GM06990 (cell line): Measurements from ENCODE around the gene DIXDC1.

DNA sequence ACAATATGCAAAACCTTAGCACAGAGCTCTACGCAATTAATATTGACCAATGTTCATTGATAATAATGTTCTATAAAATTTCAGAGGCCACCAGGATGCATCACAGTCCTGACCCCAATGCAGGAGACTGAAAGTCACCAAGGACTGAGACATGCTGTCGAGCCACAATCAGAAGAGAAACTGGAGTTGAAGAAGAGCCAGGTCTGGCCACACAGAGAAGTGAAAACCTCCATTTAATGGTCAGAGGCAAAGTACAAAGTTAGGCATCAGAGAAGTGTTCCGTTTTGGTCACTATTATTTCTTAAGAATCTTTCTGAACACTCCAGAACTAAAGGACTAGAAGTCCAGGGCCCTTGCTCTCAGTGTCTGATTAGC, 120.8 kb upstream of the ZC3H12C start:
- RRBS: no CpG with 5 or more reads among the region's 3 CpGs

DNA sequence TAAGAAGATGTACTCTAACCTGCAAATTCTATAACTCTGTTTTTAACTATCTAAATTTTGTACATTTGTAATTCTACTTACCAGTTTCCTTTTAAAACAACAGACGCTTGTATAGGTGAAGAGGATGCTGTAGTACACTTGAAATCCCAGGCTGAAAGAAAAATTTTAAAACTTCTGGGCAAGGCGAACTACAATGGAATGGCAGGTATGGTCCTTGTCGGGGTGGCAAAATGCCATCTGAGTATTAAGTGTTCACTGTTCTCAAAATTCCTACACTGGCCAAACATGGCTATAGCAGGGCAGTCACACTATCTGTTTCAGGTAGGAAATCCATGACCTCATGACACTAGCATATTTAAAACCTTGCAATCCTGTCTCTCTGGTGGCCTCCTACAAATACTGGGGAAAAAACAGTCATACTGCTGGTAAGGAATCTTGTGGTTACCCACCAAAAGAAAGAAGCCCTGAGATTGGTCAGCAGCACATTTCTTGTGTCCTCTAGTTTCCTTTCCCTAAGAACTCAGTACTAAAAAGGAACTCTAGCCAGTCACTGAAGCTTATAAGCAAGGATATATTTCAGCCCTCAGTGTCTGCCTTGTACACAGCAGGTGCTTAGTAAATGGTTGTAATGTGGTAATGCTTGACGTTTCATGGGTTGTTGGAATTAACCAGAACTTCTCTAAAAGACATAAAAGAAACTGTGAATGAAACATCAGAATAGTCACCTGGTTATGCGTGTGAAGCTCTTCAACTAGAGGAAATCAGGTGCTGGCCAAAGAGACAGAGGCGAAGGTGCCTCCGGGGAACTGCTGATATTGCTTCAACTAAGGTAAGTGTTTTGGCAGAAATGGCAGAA, 5.2 kb upstream of the ZC3H12C start:
- RRBS: no CpG with 5 or more reads among the region's 7 CpGs

GRCh38 chr11:110094089-110094411, 858 bp downstream of the ZC3H12C start:
- RRBS: no CpG with 5 or more reads among the region's 7 CpGs

- RRBS: no CpG with 5 or more reads among the region's 39 CpGs
Observed at GRCh38 chr11:110208890-110209755, 87.3 kb downstream of the RDX start.

DNA sequence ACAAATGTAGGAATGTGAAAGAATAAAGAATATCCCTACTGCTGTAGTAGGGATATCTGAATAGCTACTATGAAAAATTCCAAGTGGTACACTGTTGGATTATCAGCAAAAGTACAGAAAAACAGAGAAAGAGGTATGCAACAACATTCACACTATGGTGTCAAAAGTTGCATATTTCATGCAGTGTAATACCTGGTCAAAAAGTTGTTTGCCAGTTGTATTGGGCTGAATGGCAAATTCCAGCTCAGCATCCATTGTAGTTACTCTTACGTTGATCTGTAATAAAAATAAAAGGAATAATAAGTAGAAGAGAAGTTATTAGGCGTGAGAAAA, 24.1 kb downstream of the RDX start:
- RRBS: no CpG with 5 or more reads among the region's 2 CpGs

DNA sequence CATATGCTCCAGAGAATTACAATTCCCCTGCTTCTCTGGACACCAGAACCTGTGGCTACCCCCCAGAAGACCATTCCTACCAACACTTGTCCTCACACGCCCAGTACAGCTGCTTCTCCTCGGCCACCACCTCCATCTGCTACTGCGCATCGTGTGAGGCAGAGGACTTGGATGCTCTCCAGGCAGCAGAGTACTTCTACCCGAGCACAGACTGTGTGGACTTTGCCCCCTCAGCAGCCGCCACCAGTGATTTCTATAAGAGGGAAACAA, 9.7 kb downstream of the POU2AF3 start:
- RRBS: no CpG with 5 or more reads among the region's 6 CpGs

DNA sequence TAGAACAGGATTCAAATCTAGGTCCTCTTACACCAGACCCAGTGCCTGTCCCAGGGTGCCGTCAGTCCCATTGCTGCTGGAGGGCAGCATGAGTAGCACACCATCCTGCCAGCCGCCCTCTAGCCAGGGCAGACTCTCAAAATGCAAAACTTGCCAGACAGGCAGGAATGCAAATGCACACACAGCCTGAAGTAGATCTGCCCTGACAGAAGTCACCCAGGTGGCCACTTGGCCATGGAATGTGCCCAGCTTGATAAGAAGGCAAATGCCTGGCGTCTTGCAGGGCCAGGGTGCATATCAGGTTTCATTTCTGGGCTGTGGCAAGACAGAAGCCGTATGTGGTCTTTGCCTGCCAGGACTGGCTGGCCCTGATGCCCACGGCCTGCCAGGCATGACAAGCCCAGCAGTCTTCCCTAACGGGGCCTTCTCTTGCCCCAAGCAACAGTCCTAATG, 29.5 kb downstream of the POU2AF3 start:
- RRBS: no CpG with 5 or more reads among the region's 6 CpGs

GRCh38 chr11:111329603-111330221, 31.4 kb downstream of the POU2AF3 start:
- RRBS: no CpG with 5 or more reads among the region's 3 CpGs

DNA sequence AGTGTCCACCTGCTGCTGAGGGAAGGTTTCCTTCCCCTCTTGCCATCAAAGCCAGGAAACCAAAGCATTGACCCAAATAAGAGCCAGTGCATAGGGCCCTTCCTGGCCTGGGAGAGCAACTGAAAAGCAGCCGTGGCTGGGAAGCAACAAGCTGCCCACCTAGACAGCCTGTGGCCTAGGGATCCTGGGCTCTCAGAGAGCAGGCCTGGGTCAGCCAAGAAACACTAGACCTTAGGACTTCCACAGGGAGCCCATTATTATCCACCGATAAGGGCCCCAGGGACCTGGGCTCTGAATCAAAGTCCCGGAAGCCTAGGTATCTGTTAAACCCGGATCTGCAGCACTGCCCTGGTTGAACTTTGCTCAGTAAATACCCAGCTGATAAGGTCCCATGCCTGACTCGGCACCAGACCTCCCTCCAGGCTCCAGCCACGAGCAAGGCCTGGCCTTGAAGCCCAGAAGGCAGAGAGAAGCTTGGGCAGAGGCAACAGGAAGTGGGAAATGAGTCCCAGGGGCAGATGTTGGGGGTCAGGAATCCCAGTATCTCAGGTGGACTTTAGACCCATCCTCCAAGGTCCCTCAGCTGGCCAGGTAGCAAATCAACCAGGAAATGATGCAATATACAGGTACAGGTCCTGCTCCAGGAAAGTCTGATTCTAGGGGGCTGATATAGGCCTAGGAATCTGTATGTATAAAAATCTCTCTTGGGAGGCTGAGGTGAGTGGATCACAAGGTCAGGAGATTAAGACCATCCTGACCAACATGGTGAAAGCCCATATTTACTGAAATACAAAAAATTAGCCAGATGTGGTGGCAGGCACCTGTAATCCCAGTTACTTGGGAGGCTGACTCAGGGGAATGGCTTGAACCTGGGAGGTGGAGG, 18.8 kb downstream of the POU2AF1 start:
- RRBS: no CpG with 5 or more reads among the region's 6 CpGs

DNA sequence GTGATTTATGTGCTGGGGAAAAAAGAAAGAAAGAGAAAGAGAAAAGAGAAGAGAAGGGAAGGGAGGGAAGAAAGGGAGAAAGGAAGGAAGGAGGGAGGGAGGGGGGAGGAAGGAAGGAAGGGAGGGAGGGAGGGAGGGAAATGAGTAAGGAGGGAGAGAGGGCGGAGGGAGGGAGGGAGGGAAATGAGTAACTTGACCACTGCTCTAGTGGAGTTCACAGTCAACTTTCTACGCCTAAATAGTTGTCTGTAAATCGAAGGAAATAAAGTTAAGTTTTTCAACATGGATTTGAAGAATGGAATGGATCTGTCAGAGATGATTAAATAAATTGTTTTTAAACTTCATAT, 33.0 kb downstream of the SIK2 start:
- RRBS: no CpG with 5 or more reads among the region's 3 CpGs

GRCh38 chr11:111653268-111653661, 51.0 kb downstream of the SIK2 start:
- RRBS: no CpG with 5 or more reads among the region's 5 CpGs

- RRBS: no CpG with 5 or more reads among the region's 15 CpGs
Observed at GRCh38 chr11:111733095-111733924, 32.9 kb downstream of the PPP2R1B start.

DNA sequence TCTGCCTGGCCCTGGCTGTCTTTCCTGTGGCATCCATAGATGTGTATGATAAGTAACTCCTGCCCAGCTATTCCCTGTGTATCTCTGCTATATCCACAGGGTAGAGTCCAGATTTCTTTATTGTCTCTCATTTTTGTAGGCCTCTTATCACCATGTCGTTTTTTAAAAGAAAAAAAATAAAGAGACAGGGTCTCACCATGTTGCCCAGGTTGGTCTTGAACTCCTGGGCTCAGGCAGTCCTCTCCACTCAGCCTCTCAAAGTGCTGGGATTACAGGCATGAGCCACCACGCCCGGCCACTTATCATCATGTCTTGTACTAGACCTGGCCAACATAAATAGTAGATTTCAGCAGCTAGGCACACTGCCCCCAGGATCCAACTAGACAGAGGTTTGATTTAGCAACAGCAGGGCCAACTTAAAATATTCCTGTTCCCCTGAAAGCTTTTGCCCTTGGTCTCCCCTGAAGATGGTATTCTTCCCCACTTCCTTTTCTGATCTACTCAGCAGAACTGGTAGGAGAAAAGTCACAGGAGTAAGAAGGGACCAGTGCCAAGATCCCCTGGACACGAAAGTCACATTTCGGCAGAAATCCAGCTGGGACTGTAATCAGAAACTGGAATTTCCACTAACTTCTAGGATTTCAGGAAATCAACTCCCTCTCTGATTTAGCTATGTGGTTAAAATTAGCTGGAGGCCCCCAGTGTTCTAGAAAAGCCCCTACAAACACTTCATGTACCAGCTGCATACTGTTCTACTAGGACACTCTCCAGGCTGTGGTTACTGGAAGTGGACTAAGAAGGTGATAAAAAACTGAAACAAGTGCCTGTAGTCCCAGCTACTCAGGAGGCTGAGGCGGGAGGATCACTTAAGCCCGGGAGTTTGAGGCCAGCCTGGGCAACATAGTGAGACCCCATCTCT, 8.9 kb upstream of the PPP2R1B start:
- RRBS: no CpG with 5 or more reads among the region's 7 CpGs

- RRBS: no CpG with 5 or more reads among the region's 4 CpGs
Observed at GRCh38 chr11:111787877-111788664, 21.9 kb upstream of the PPP2R1B start.

- RRBS: no CpG with 5 or more reads among the region's 5 CpGs
Observed at GRCh38 chr11:111795608-111796022, 29.4 kb upstream of the PPP2R1B start.

DNA sequence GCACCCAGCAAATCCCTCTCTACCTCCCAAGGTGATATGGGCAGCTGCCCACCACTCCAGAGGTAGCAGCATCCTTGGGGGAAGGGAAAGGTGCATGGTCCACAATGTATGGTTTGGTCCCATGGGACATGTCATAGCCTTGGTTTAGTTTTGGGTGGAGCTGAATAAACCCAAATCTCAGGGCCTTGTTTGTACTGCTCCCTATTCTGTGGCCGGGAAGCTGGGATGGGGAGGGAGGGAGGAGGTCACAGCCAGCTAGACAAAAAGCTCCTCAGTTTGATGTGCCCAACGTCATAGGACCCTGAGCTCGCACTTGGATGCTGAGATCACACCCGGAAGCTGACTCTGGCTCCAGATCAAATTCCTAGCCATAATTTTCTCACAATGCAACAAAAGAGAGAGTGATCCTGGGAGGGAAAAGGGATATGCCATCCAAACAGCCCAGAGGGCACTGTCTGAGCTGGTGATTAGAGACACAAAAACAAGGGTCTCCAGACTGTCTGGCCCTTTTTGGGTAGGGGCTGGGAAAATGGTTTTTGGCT, 1.4 kb downstream of the HSPB2 start:
- RRBS: 22% methylated on average over 1 of the region's 4 CpGs

DNA sequence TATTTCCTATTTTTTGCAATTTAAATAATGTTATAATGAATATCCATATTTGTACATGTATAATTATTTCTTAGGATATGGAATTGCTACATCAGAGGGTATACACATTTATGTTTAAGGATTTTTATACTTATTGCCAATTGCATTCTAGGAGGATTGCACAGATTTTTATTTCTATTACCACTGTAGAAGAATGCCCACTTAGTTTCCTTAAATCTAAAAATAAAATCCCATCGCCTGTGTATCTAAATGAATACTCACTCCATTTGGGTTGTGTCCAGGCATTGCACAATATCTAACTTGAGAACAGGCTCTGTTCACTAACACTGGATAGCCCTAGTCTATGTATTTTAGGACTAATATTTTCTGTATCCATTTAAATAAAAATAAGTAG, 4.0 kb downstream of the C11orf52 start:
- RRBS: no CpG with 5 or more reads among the region's 1 CpG

DNA sequence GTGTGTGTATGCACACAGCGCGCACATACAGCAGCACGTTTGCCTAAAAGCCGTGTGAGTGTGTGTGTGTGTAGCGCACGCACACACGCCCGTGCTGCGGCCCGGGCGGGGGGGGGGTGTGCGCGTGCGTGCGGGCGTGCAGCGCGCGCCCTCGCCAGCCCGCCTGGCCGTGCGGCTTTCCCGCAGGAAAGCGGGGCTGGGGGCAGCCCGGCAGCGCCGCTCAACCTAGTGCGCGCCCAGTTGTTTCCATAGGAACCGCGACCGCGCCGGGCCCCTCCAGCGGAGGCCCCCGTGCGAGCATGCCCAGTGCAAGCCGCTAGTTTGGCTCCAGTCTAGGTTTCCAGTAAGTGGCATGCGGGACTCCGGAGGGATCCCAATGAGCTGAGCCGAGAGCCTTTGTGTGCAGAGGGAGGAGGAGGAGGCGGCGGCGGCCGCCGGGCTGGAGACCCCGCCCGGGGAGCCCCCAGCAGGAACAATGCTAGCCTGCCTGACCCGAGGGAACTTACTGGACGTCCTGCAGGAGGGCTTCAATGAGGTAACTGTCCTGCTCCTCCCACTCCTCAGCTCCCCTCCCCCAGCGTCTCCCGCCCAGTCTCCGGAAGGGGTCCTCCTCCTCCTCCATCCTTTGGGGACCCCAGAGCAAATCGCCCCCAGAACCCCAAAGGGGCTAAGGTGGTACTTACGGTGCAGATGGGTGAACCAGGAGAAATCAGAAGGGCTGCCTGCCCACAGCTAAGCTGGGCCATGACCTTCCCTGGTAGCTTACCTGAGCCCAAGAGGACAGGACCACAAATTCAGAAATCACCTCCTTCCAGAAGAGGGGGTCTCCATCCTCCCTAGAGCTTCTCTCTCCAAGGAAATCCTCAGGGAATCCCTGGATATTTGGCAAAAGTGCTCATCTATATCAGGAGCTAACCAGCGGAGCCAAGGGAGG, at the start of gene DIXDC1:
TSS of gene DIXDC1 (plus strand) at position 319 of the 934 bp plus-strand sequence.
- RRBS: 4% methylated on average over 23 of the region's 57 CpGs

- RRBS: no CpG with 5 or more reads among the region's 27 CpGs
Observed at GRCh38 chr11:111976575-111977166, 39.5 kb downstream of the DIXDC1 start.

DNA sequence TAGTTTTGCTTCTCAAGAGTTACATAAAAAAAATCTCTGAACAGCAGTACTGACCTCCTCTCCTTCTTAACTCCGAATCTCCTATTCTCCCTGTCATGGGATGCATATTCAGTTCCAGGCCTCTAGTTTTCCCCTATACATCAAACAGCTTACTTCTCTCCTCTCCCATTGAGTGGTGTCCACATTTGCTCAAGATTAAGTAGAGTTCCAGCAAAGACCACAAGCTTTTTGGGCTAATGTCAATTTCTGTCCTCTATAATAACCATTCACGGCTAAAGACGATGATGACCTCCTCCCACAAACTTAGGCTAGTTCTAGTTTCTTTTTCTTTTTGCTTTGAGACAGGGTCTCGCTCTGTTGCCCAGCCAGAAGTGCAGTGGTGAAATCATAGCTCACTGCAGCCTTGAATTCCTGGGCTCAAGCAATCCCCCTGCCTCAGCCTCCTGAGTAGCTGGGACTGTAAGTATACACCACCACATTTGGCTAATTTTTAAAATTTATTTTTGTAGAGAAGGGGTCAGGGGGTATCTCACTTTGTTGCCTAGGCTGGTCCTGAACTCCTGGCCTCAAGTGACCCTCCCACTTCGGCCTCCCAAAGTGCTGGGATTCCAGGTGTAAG, 19.9 kb downstream of the IL18 start:
- RRBS: no CpG with 5 or more reads among the region's 5 CpGs